ENCODE data around the genes PPP1R13L and HIF3A.

- PRO-cap = no peak
Observed at GRCh38 chr19:45326113-45326554, 3.5 kb upstream of the CKM start.

DNA sequence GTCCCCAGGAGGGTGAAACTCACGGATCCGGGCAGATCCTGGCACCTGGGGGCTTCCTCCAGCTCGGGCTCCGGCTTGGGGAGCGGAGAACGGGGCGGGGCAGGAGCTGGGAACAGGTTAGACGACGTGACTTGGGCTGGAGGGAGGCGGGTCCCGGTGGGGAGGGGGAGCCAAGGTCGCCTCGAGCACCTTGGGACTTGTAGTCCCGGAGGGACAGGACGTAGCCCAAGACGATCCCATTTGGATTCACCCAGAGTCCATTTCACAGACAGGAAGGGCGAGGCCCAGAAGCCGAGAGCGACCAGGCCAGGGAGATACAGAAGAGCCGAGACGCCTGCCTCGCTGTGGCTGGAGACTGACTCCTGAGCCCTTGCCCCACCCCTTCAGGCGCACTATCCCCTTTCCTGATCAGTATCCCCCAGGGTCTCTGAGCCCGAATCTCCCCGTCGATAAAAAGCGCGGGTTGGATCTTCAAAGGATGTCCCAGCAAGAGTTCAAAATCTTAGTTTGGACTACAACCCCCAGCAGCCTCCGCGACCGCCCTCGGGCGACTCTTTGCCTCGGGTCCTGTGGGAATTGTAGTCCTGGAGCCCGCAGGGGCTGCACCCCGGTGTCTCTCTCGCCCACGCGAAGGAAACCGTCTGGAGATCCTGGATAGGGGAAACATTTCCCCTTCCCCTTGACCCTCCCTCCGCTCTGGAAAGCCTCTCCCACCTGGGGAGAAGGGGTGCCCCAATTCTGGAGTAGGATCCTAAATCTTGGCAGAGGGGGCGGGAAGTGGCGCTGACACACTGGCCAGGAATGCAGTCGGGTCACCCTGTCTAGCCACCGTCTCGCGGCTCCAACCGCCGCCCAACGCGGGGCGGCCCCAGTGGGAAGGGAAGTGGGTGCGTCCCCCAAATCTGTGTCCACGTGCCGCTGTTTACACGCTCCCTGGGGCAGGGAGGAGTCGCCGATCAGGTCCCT is at the start of gene PPP1R13L:
Gene PPP1R13L (minus strand): TSS at position 94 of the 966 bp plus-strand sequence.
- PRO-cap = bidirectional peak, plus-strand start at position 193 of the sequence, minus-strand start at position 94 of the sequence; bidirectional peak, plus-strand start at position 786 of the sequence, minus-strand start at position 779 of the sequence

DNA sequence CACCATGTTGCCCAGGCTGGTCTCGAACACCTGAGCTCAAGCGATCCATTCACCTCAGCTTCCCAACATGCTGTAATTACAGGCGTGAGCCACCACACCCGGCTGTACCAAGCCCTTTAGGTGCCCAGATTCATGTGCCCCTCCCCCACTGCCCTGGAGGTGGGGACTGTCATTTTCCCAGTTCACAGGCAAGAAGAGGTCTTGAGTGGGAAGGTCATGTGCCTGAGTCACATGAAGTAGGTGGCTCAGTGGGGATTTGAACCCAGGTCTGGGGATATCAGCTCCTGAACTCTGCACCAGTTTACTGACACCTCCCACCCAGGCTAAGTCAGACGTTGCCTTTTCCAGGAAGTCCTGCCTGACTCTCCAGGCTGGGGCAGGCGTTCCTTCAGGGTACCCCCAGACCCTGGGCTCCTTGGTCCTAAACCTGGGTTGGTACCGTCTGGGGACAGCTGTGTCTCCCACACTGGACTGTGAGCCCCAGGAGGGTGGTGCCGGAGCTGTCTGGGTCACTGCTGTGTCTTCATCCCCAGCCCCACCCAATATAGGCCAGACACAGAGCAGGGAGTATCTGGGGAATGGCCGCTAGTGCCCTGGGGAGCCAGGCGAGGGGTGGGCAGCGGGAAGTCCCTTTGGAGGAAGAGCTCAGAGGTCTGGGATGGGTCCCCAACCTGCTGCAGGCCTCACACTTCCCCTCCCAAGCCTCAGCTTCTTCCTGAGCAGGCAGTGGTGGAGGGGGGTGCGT is 8.6 kb downstream of the VASP start:
- PRO-cap = no peak

- PRO-cap = no peak
Observed at GRCh38 chr19:45590755-45591337, 6.2 kb upstream of the OPA3 start.

GRCh38 chr19:45681423-45682413 is 10.0 kb downstream of the SNRPD2 start:
- PRO-cap = bidirectional peak, plus-strand start at chr19:45681760, minus-strand start at chr19:45681597

GRCh38 chr19:45717130-45718034 is 13.3 kb downstream of the FBXO46 start:
- PRO-cap = bidirectional peak, plus-strand start at chr19:45717710, minus-strand start at chr19:45717251

DNA sequence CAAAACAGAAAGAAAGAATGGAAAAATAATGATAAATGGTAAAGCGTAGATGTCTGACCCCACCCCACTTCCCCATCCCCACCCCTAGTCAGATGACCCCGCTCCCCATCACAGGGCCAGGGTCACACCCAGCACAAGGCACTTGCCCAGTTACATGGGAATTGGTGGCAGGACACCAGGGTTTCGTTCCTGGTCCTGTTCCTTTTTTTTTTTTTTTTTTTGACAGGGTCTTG is 9.4 kb downstream of the FBXO46 start:
- PRO-cap = no peak

GRCh38 chr19:45732814-45733240 is 412 bp upstream of the MEIOSIN start:
- PRO-cap = no peak

GRCh38 chr19:45739366-45739823 is 6.2 kb downstream of the MEIOSIN start:
- PRO-cap = no peak

GRCh38 chr19:45852816-45853382 is 10.0 kb downstream of the SYMPK start:
- PRO-cap = no peak

DNA sequence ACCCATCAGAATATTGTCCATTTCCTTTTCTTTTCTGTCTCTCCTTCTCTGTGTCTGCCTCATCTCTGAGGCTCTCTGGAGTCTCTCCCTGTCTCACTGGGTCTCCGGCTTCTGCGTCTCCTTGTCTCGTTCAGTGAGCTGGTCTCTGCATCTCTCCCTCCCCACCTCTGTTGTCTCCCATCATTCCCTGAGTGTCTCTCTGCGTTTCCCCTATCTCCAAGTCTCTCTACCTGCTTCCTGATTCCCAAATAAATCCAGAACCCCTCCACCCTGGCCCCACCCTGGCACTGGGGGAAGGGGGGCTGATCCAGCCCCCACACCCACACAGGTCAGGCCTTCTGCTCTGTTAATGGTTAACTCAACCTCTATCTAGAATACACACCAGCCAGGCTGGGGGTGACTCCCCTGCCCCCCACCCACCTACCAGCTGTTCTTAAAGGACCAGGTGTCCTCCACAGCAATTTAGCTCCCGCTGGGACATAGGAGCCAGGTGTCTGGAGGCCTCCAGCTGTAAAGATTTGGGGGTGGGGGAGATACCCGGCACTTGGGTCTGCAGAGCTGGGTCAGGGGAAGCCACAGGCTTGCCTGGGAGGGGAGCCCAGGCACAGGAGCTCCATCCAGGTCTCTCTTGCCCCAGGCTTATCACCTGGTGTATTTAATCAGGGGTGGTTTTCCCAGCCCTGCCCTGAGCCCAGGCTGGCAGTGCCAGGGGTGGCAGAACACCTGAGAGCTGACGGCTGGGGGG is 4.0 kb downstream of the IRF2BP1 start:
- PRO-cap = bidirectional peak, plus-strand start at position 543 of the sequence, minus-strand start at position 193 of the sequence

GRCh38 chr19:45971123-45971859 is 2.4 kb downstream of the NOVA2 start:
- PRO-cap = no peak

GRCh38 chr19:45971860-45972550 is 1.7 kb downstream of the NOVA2 start:
- PRO-cap = no peak

DNA sequence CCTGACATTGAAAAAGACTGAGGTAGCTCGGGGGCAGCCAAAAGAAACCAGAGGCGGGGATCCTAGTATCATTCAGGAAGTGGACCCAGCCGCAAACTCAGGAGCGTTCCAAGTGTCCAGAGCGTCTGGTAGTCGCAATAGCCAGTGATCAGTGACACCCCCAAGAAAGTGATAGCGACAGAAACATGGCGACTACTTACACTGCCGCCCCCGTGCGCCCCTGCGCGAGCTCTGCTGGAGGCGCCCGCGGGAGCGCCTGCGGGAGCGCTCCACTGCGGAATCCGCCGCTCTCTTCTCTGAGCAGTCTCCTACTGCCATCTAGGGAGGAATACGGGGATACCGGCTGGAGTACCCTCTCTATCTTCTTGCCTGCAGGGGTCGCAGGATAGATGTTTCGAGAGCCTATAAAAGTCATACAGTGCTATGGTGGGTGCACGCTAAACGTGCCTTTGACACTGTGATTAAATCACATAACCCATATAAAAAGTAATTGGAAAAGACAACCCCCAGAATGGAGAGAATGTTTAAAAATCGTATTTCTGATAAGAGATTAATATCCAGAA is 36.7 kb upstream of the IGFL4 start:
- PRO-cap = unidirectional peak, minus-strand start at position 233 of the sequence; unidirectional peak, minus-strand start at position 298 of the sequence

DNA sequence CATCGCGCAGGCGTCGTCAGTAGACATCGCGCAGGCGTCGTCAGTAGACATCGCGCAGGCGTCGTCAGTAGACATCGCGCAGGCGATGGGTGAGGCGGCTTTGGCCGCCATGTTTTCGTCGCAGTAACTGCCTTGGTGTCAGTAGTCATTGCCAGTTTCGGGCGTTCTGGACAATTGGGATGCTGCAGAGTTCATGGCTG is 38.2 kb upstream of the IGFL4 start:
- PRO-cap = no peak

- PRO-cap = no peak
Observed at GRCh38 chr19:46210955-46211518, 18.5 kb upstream of the IGFL1 start.

- PRO-cap = bidirectional peak, plus-strand start at chr19:46297048, minus-strand start at chr19:46296788; unidirectional peak, minus-strand start at chr19:46297267
Observed at GRCh38 chr19:46296502-46297622, at the start of gene HIF3A. HIF3A (plus strand) TSS chr19:46297042.

DNA sequence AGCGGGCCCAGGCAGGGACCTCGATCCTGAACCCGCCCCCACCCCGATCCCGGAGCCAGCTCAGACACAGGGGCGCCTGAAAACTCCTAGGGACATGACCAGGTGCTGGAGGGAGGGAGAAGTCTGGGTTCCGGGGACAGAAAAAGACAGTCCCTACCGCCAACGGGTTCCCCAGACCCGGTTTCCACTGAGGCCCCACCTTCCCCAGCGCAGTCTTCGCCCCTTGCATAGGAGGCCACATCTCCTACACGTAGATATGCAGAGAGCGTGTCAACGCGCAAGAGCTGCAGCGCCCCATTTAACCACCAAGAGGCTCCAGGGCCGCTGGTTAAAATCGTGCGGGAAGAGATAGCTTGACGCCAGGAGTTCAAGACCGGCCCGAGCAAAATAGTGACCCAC is 8.4 kb downstream of the CCDC8 start:
- PRO-cap = no peak

GRCh38 chr19:46411807-46412568 is 1.4 kb downstream of the CCDC8 start:
- PRO-cap = no peak

DNA sequence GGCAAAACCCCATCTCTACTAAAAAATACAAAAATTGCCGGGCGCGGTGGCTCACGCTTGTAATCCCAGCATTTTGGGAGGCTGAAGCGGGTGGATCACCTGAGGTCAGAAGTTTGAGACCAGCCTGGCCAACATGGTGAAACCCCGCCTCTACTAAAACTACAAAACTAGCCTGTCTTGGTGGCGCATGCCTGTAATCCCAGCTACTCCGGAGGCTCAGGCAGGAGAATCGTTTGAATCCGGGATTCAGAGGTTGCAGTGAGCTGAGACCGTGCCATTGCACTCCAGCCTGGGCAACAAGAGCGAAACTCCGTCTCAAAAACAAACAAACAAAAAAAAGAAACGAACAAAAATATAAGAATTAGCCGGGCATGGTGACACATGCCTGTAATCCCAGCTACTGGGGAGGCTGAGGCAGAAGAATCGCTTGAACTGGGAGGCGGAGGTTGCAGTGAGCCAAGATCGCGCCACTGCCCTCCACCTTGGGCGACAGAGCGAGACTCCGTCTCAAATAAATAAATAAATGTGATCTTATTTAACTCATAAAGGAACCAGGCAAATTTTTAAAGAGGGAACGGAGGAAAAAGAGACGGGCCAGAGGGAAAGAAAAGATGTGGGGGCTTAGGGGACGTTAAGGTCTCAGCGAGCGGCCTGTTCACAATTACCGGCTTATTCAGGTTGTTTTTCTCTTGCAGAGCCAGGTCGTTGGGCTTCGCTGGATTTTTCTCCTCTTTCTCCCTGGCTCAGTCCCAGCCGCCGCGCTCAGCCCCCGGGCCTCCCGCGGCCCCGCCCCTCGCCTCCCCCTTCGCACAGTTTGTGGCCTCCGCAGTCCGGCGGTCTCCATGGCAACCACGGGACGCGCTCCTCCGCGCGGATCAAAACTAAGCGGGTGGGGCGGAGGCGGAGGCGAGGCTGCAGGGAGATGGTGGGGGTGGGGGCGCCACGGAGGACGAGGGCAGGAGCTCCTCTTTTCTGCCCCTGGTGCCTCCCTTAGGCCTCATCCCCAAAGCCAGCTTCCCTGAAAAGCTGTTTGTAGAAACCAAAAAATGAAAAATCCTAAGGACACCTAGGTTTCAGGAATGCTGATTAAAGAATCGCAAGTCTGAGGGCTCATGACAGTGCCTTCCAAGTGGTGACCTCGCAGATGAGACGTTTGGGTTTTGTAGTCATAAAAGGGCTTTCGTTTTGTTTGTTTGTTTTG is 2.8 kb upstream of the CCDC8 start:
- PRO-cap = unidirectional peak, plus-strand start at position 417 of the sequence; bidirectional peak, plus-strand start at position 906 of the sequence, minus-strand start at position 736 of the sequence